Bronchial epithelial cell (primary cell): ENCODE results near the genes ALX1 and RASSF9.

- RRBS, 2 experiments: no CpG with 5 or more reads among the region's 35 CpGs
Measured at GRCh38 chr12:85279631-85280340, at the start of gene ALX1. Gene ALX1, plus strand, starts transcription at chr12:85280220.

GRCh38 chr12:85836089-85837214 is at the start of gene RASSF9:
Gene RASSF9, minus strand, starts transcription at chr12:85836409.
- RRBS, 2 experiments: no CpG with 5 or more reads among the region's 19 CpGs

GRCh38 chr12:87784462-87784752 is 244.8 kb downstream of the C12orf50 start:
- RRBS, 2 experiments: no CpG with 5 or more reads among the region's 15 CpGs

- RRBS, 2 experiments: no CpG with 5 or more reads among the region's 4 CpGs
Measured at GRCh38 chr12:88499891-88500345, 80.4 kb downstream of the KITLG start.

DNA sequence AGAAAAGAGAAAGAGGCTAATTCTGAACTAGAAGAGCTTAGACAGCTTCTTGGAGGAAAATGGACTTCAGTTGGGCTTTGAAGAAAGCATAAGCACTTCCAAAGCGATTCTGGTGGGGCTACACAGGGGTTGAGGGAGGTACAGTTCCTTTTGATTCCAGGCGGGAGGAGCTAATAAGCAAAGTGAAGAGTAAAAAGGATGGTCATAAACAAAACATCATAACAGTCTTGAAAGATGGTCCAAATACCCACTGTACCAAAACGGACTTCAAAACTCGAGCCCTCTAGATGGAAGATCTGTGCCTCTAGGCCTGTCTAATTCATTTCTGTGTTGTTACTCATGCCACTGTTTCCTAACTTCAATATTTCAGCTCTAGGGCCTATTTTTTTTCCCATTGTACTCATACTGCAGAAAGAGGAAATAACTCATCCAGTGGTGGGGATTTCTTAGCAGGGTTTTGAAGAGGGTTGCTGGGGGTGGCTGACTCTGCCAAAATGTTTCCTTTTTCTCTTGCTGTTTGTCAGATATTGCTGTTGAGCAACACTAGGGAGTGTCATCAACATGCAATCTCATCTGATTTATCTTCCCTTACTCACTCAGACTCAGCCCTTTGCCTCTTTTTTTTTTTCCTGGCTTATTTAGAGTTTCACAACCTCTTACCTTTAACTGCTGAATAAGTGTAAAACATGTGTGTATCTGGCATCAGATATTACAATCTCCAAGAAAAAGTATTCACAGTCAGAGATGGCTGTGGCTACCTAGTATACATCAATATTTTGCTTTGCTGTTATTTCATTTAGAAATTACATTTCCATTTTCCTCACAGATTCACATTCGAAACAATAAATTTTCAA is 189.6 kb downstream of the DUSP6 start:
- RRBS, 2 experiments: no CpG with 5 or more reads among the region's 5 CpGs

DNA sequence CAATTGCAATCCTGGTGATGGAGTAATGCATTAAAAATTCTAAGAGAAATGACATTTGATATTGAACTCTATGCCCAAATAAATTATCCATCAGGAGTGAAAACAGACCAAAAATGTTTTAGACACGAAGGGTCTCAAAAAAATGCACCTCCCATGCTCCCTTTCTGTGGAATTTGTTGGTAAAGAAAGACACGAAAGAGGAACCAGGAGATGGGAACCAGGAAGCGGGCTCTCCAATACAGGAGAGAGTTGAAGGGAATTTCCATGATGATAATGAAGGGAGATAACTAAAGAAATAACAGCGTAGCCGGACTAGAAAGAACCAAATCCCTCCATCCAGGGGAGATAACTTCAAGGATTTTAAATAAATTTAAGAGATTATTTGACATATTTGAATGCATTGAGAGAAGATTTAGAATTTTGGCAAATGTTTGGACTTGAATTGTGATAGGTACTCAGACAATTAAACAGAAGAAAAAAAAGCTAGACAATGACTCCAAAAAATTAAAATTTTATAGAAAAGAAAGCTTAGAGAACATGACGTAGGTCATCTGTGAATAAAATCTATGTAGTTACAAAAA is 182.9 kb downstream of the DUSP6 start:
- RRBS, 2 experiments: no CpG with 5 or more reads among the region's 6 CpGs

DNA sequence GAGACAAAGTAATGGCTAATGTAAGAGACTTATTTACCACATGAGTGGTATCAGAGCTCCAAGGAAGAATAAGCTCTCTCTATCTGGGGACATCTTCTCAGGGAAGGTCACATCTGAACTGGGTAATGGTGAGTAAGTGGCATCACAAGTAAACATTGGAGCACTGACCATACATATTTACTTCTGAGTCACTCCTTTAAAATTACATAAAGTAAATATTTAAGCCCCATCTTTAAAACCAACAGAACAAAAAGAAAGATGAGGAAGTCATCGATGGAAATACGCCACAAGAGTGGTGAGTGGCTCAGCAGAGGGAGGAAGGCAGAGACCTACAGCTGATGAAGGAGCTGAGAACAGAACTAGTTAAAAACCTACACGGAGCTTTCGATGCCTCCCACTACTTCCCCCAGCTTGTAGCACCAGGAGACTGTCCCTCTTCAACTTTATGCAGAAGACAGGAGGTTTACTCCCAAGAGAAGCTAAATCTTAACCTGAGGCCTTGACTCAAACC is 159.8 kb downstream of the DUSP6 start:
- RRBS, 2 experiments: no CpG with 5 or more reads among the region's 4 CpGs

GRCh38 chr12:89339314-89340000 is 12.8 kb downstream of the DUSP6 start:
- RRBS, 2 experiments: no CpG with 5 or more reads among the region's 10 CpGs

DNA sequence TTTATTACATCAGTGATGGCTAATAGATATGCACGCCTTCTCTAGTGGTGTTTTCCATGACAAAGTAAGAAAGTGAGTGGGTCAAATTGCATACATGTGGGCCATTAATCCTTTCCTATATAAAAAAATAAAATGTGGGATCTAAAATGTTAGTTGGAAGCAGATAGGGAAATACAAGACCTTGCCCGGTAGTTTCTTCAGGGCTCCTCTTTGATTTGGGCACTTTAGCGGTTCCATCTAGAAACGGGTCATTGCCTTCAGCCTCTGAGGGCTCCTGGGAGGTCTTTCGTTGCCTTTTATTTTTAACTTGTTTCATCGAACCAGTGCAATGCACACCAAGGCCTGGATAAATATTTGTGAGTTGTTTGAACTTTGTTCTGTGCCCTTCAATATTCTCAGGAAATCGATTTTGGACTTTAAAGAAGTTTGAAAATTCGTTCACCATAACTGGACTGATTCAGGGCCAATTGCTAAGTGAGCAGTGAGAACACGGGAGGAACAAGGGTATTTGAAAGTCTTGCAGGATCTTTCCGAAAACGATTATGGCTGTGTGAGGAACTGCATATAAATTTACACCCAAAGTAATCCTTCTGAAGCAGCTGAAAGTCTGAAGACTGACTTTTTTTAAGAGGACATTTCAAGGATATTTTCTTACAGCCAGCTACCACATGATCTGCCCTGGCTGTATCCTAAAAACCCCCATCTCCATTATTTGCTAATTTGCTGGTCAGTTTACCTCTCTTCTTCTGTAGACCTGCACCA is 8.2 kb downstream of the DUSP6 start:
- RRBS, 2 experiments: no CpG with 5 or more reads among the region's 11 CpGs

GRCh38 chr12:89368455-89368807 is 16.1 kb upstream of the DUSP6 start:
- RRBS, 2 experiments: no CpG with 5 or more reads among the region's 2 CpGs

GRCh38 chr12:89418218-89418586 is 65.9 kb upstream of the DUSP6 start:
- RRBS, 2 experiments: no CpG with 5 or more reads among the region's 4 CpGs

DNA sequence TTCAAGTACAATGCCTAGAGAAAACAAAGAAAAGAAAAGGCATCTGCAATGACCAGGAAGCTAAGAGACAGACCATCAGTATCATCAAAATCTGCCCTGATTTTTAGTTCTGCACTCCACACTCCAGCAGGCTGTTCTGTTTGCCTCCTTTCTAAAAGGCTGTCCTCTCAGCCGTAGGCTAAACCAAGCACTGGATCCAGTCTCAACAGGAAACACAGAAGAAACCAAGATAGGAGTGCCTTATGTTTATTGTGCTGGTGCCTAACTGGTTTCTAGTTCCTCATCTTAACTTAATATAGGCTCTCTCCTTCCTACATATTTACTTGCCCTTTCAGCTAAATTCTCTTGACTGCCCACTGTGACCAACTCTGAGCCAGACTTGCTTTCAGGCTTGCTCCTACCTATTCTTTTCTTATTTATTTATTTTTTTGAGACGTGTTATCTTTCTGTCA is 30.9 kb downstream of the GALNT4 start:
- RRBS, 2 experiments: no CpG with 5 or more reads among the region's 2 CpGs

- RRBS, 2 experiments: 75% methylated on average over 2 of the region's 7 CpGs; no CpG with 5 or more reads in 1 of the 2 experiments
Measured at GRCh38 chr12:89541622-89542785, 16.2 kb upstream of the POC1B start.

DNA sequence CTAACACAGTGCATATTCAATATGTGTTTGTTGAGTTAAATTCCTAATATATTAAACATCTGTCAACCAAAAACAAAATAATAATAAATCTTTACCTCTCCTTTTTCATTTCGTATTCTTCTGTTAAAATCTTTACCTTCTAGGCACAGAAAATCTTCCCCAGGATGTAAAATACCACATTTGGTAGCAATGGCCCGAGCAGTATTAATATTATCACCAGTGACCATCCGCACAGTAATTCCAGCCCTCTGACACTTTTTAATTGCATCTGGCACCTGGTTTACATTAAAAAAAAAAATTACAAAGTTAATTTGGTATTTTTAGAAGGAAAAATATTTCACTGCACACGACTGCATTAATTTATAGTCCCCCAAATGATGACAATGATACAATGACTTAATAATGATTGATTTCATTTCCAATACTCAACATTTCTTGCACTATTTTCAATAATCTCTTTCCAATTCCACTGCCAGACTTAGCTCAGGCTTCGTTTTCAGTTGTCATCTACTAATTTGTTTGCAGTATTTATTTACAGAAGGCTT is 85.3 kb upstream of the POC1B start:
- RRBS, 2 experiments: no CpG with 5 or more reads among the region's 5 CpGs

- RRBS, 2 experiments: no CpG with 5 or more reads among the region's 4 CpGs
Measured at GRCh38 chr12:89647589-89648090, 61.0 kb downstream of the ATP2B1 start.

DNA sequence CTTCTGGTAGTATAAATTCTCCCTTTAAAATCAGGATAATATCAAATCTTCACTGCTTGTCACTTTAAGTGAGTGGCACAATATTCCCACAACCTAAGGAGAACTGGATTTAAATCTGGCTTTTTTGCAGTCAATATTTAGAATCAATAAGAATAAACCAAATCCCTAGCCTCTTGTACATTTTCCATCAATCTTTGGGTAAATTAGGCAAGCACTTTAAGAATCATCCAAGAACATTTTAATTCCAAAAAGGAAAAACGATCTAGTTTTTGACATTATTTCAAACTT is 17.9 kb downstream of the ATP2B1 start:
- RRBS, 2 experiments: no CpG with 5 or more reads among the region's 1 CpG

DNA sequence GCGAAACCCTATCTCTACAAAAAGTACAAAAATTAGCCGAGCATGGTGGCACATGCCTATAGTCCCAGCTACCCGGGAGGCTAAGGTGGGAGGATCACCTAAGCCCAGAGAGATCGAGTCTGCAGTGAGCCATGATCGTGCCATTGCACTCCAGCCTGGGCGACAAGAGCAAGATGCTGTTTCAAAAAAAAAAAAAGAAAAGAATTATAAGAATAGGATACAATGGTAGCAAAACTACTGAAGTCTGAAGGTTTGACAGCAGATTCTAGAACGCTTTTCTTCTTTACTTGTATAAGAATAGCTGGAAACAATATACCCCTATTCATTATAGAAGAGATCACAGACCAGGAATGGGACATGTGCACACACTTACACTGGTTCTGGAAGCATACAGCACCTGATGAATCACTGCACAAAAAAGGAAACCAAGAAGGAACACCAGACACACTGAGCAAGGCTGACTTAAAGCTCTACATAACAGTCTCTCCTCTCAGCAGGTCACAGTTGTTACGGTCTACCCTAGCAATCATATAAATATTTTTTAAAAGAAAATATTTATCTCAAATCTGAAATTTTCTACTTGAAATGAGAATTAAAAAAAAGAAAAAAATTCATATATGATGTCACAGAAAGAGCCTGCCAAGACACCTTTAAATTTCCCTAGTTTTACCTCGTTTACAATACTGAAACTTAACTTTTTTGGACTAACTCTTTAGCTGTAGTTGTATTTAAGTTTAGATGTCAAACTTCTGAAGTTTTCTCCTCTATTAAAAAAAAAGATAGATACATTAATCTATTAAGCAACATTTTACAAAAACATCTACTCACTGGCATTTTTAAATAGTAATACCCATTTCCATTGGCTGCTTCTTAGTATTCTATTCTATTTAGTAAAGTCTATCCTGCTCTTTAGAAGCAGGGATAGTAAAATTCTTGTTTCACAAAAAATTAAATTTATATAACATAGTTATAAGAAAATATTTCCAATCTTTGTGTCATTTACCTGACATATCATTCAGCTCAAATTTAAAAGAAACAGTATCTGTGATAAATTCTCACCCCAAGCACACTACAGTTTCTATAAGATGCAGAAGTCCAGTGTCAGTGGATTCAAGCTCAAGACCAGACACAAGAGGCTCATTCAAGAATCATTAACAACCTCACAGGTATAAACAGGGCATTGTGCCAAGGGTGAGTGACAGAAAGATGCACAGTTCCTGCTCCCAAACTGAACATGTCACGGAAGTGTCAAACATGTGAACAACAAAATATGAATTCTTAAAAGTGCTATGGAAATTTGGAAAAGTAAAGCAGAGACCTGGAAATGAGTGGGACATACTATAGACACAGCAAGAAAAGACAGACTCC is 13.3 kb downstream of the ATP2B1 start:
- RRBS, 2 experiments: no CpG with 5 or more reads among the region's 10 CpGs

DNA sequence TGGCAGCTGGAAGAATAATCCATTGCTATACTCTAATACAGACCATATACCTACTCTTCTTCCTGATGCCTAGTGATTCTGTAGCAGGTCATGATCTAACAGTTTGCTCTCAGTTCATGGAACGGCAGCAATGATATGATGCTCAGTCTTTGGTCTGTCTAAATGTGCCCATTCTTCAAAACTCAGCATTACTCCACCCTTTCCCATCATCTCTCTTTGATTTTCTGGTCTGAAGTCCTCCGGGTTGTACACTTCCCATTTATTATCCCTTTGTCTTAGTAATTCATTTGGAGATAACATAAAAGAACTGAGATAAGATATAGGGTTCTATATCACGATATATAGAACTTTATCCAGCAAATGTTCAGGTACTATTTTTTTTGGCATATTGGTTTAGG is 7.6 kb downstream of the ATP2B1 start:
- RRBS, 2 experiments: no CpG with 5 or more reads among the region's 3 CpGs

- RRBS, 2 experiments: no CpG with 5 or more reads among the region's 3 CpGs
Measured at GRCh38 chr12:89756986-89757533, 48.4 kb upstream of the ATP2B1 start.

- RRBS, 2 experiments: no CpG with 5 or more reads among the region's 3 CpGs
Measured at GRCh38 chr12:89760655-89761173, 52.1 kb upstream of the ATP2B1 start.